ENCODE results near the gene UBE2E2.

GRCh38 chr3:16284598-16285225 lies 19.7 kb downstream of the OXNAD1 start:
- PRO-cap, result no peak
- RAMPAGE, long total RNA, 3 experiments, result no peak in any of the 3 experiments

DNA sequence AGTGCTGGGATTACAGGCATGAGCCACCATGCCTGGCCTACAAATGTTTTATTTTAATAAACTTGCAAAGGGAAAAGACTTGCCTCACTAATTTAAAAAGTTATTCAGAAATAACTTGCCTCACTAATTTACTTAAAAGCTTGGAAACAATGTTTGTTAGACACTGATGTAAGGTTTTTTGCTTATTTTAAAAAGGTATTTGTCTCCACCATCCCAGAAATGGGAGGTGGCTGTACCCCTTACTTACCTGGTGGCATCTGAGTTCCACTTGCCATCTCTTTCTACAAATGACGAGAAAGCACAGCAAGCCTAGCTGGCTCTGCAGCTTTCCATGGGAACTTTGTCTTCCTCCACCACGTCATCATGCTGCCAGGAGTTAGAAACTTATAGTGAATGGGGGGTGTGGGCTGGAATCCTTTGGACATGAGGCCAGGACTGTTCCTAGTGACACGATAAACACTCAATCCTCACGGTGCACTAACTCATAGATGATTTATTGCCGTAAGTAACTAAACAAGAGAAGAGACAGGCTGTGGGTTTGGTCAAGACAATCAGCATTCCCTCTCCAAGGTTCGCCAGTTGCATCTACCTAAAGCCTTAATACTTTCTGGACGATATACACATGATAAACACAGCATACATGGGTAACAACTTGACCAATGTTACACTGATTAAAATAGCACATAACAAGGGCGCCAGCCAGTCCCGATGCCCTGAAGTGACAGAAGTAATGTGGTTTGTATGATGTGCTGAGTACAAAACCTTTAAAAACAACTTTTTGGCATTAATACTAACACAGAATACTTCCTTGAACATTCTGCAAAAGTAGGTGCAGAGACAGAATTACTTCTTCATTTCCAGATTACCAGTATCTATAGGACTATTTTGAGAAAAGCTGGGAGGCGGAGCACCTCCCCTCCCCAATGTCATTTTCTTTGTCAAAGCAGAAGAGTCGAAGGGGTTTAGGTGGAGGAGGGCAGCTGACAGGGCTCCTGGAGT lies 50.7 kb downstream of the OXNAD1 start:
- PRO-cap, result no peak
- RAMPAGE, long total RNA, 3 experiments, result no peak in any of the 3 experiments

GRCh38 chr3:16842783-16843257 lies 41.9 kb upstream of the PLCL2 start:
- PRO-cap, result no peak
- RAMPAGE, long total RNA, 3 experiments, result no peak in any of the 3 experiments

DNA sequence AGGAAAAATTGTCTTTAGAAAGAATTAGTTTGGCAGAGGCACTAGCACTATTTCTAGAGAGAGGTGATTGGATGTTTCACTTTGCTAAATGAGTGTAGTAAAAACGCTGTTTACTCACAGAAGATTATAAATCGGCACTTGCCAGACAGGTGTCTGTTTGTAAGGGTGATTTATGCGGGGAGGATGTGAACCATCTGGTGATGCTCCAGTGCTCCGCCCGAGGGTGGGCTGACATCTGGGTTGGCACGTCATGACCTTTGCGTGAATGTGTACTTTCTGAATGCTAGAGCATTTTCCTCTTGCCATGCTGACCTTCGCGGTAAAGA lies 12.7 kb downstream of the PLCL2 start:
- PRO-cap, result no peak
- RAMPAGE, long total RNA, 3 experiments, result no peak in any of the 3 experiments

GRCh38 chr3:16906677-16907154 lies 22.0 kb downstream of the PLCL2 start:
- PRO-cap, result unidirectional peak, plus-strand start at chr3:16906897
- RAMPAGE, long total RNA, 3 experiments, result no peak in any of the 3 experiments

- PRO-cap, result no peak
- RAMPAGE, long total RNA, 3 experiments, result no peak in any of the 3 experiments
These were observed 129.8 kb downstream of the PLCL2 start for GRCh38 chr3:17014413-17015132.

DNA sequence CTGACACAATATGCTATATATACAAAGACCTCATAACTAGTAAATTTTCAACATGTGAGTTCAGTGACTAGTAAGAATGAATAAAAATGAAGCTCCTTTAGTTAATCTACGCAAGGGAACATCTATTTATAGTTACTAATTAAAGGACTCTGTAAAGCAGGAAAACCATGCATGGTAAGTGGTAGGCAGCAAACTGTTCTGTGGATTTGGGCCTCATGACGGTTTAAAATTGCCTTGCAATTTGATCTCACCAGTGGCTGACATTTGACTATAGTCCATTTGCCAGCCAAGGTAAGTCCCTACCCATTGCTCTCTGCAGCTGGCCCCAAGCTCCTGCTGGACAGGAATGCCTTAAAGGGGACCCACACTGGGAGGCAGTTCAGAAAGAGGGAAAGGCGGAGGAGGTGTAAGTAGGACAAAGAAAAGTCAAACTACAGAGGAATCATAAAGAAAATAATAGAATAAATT lies 203.2 kb downstream of the PLCL2 start:
- PRO-cap, result unidirectional peak, plus-strand start at position 279 of the sequence
- RAMPAGE, long total RNA, 3 experiments, result no peak in any of the 3 experiments

GRCh38 chr3:17136259-17136639 lies 251.5 kb downstream of the PLCL2 start:
- PRO-cap, result no peak
- RAMPAGE, long total RNA, 3 experiments, result no peak in any of the 3 experiments

GRCh38 chr3:17166468-17167039 lies 281.8 kb downstream of the PLCL2 start:
- PRO-cap, result no peak
- RAMPAGE, long total RNA, 3 experiments, result no peak in any of the 3 experiments

DNA sequence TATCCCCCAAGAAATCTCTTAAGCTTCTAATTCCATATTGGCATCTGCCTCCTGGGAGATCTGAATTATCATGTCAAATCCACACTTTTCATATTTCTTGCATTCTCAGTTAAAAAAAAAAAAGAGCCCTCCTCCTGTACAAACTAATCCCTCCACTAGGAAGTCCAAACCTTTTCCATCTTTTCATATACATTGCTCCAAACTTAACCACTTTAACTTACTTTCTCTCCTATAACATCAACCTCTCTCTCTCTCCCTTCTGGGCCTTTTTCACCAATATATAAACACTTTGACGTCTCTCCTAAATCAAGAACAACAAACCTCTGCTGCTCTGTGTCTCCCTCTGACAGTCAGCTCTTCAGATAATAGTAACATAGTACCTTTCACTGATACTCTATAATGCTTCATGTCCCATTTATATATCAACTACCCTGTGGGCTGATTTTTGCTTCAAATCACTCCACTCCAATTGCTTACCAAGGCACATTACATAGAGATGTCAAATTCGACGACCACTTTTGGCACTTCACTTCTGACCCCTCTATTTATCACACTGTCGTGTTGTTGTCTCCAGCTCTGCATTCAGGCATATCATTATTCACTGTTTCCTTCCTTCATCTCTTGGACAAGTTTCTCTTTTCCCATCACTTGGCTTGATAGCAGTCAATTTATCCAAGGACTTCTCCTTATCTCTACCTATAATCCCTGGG lies 170.1 kb downstream of the TBC1D5 start:
- PRO-cap, result no peak
- RAMPAGE, long total RNA, 3 experiments, result no peak in any of the 3 experiments

DNA sequence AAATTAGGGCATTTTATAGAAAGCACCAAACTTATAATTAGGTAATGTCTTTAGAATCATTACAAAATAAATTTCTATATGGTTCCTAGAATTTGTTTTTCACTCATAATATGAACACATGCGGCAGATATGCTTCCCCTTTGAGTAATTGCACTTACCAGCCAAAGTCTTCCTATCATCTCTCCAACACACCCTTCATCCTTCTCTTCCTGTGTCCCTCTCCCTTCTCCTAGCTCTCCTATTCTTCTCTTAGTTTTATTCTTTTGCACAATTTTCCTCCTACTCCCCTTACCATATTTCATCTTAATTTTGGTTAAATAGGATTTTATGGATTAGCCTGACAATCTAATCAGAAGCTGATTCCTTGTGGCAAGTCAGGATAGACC lies 84.1 kb downstream of the SATB1 start:
- PRO-cap, result no peak
- RAMPAGE, long total RNA, 3 experiments, result no peak in any of the 3 experiments

- PRO-cap, result no peak
- RAMPAGE, long total RNA, 3 experiments, result no peak in any of the 3 experiments
These were observed 76.0 kb downstream of the SATB1 start for GRCh38 chr3:18348950-18349699.

GRCh38 chr3:18438479-18439035 lies 13.4 kb upstream of the SATB1 start:
- PRO-cap, result no peak
- RAMPAGE, long total RNA, 3 experiments, result no peak in any of the 3 experiments

DNA sequence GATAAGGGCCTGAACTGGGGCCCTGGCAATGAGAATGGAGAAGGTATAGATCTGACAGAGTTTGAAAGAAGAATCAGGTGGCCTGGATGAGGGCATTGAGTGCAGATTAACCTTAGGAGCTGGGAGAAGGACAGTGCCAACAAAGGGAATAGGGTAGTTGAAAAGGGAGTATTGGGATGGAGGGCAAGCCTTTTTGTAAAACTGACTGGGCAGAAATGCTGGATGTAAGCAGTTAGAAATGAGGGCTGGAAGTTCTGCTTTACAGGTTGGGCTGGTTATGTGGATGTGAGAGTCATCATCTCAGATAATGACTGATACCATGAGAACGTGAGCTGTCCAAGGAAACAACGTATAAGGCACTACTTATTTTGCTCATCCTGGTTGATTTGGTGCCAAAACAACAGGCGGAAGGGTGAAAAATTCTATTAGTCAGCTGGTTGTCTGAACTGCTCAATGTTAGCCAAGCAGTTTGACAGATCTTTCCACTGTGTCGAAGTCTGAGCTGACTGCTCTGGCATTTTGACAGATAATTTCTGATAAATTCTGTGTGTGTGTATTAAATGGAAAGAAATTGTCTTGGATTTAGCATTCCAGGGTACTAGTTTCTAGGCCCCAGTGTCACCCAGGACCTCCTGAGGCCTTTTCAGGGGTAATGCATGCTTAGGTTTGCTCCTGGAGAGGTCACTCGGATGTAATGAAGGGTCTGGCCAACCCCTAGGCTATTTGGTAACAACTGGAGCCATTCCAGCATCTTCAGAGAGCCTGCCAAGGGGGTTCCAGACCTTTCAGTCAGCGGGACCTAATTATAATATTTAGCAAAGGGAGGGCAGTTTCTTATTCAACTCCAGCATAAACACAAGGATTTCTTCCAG lies 17.1 kb downstream of the KAT2B start:
- PRO-cap, result unidirectional peak, minus-strand start at position 279 of the sequence
- RAMPAGE, long total RNA, 3 experiments, result no peak in any of the 3 experiments

- PRO-cap, result no peak
- RAMPAGE, long total RNA, 3 experiments, result no peak in any of the 3 experiments
These were observed 66.5 kb downstream of the SGO1 start for GRCh38 chr3:20119427-20120016.

- PRO-cap, result no peak
- RAMPAGE, long total RNA, 3 experiments, result no peak in any of the 3 experiments
These were observed 332.0 kb downstream of the ZNF385D start for GRCh38 chr3:21419016-21419432.

DNA sequence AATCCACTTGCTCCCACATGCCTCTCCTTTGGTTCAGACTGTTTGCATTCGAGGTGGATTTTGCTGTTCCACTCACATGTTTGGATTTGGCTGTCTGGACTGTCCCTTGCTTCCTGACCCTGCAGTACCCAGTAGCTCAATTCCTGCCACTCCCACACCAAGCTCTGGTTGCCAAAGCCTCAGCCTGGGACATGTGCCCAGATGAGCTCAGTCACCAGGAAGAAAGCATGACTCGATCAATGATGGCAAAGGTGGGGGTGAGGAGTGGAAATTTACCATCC lies 45.3 kb downstream of the ZNF385D start:
- PRO-cap, result no peak
- RAMPAGE, long total RNA, 3 experiments, result no peak in any of the 3 experiments

DNA sequence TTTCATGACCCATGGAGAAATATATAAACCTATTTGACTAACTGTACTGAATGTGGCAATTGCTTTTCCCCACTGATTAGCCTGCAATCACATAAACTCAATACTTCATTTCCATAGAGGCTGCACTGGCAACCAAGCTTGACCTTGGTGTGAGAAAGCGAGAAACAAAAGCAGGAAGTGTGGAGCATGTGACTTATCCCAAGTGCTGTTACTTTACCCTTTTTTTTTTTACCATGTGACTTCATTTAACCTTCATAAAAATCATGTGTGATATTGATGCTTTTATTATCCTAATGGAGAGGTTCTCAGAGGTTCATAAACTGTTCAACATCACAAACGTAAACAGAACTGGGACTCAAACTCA lies 34.8 kb upstream of the ZNF385D start:
- PRO-cap, result no peak
- RAMPAGE, long total RNA, 3 experiments, result no peak in any of the 3 experiments

- PRO-cap, result unidirectional peak, plus-strand start at chr3:22381740
- RAMPAGE, long total RNA, 3 experiments, result start-site peak on the plus strand in 3 of 3 experiments, at chr3:22381721-22381770 at its widest, 1,073 to 2,387 reads per replicate
These were observed 630.6 kb upstream of the ZNF385D start for GRCh38 chr3:22381508-22382129.

DNA sequence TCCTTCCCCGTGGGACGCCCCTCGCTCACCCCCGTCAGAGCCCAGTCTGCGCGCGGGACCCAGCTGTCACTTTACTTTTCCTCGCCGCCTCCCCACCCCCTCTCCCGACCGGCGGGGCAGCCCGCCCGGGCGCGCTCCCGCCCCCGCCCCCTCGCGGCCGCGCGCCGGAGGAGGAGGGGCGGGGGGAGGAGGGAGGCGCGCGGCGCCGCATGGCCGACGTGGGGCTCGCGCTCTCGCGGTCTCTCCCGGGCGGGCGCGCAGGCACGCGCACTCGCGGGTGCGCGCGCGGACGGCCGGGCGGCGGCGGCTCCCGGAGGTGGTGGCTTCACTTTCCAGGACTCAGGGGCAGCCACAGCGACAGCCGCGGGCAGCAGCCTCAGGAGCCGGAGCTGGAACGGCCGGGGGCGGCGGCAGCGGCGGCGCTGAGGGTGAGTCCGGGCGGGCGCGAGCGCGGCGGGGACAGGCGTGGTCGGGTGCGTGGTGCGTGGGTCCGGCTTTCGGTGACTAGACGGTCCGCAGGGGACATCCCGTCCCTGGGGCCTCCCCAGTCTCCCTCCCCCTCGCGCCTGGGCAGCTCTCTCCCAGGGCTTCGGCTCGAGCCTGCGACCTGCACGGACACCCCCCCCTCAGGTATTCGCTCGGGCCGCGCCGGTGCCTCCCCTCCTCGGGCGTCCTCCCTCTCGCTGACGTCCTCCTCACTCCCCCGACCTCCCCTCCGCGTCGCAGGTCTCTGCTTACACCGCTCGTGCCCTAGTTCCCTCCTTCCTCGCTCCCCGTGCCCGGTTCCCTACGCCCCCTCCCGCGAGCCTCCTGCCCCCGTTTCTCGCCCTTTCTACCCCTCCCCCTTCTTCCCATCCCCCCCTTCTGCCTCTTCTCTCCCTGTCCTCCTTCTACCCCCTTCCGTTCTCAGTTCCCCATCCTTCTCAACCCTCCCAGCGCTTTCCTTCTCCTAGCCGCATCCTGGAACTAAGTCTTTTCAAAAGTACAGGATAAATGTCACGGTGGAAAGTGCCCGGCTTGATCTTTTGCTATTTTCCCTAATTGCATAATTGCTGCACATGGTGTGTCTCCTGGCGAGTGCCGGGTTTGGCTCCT lies at the start of gene UBE2E2:
Gene UBE2E2 (plus strand): TSS at position 493 of the 1,095 bp plus-strand sequence.
- PRO-cap, result bidirectional peak, plus-strand start at position 270 of the sequence, minus-strand start at position 103 of the sequence; bidirectional peak, plus-strand start at position 500 of the sequence, minus-strand start at position 424 of the sequence
- RAMPAGE, long total RNA, 3 experiments, result start-site peak on the plus strand in 1 of 3 experiments, centred at position 314 of the sequence, 75 reads per replicate

All from gastrocnemius medialis (tissue), 3 donors.